ENCODE measurements around the genes OR4L1 and OR6S1.

- PRO-cap, 2 experiments = no peak in any of the 2 experiments
Observed at GRCh38 chr14:20059633-20060340, at the start of gene OR4L1. Gene OR4L1, plus strand, starts transcription at chr14:20060045.

GRCh38 chr14:20343921-20344159 is 405 bp downstream of the PARP2 start:
- PRO-cap, 2 experiments = no peak in any of the 2 experiments

DNA sequence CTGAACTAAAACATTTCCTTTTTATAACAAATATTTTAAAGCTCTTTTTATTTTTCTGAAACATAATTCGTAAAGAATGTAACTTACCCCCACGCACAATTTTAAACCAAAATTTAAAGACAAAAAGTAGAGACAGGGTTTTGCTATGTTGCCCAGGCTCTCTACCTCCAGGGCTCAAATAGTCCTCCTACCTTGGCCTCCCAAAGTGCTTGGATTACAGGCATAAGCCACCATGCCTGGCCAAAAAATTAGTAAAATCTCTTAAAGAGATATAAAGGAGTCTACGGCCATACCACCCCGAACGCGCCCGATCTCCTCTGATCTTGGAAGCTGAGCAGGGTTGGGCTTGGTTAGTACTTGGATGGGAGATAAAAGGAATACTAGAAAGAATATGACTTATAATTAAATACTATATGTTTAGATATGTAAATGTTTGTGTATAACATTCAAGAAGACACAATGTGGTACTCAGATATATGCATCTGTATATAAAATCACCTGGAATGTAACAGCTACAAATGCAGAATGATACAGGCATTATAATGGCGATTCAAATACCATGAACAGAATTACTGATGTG is 1.5 kb upstream of the TEP1 start:
- PRO-cap, 2 experiments = no peak in any of the 2 experiments

GRCh38 chr14:20457741-20458854 is 3.1 kb downstream of the APEX1 start:
- PRO-cap, 2 experiments = no peak in any of the 2 experiments

- PRO-cap, 2 experiments = no peak in any of the 2 experiments
Observed at GRCh38 chr14:20479315-20479788, 10.1 kb downstream of the PNP start.

DNA sequence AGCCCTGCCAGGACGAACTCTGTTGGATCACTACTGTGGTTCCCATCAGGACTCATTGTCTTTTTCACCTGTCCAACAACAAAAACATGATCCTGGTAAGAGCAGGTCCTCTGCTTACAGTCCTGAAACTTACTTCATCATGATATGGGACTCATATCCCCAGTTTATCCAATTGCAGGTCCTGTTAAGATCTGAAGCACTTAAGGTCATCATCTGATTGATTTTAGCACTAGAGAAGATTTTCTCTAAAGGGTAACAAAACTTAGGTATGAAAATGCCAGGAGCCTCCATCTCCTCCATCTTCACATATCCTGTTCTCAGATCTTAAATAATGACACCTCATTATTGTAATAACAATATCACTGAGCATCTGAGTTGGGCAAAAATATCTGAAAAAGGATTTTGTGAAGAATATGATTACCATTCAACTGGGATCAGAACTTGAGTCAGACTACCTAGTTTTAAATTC is at the start of gene OR6S1:
Gene OR6S1 (minus strand): TSS at position 56 of the 469 bp plus-strand sequence.
- PRO-cap, 2 experiments = no peak in any of the 2 experiments

DNA sequence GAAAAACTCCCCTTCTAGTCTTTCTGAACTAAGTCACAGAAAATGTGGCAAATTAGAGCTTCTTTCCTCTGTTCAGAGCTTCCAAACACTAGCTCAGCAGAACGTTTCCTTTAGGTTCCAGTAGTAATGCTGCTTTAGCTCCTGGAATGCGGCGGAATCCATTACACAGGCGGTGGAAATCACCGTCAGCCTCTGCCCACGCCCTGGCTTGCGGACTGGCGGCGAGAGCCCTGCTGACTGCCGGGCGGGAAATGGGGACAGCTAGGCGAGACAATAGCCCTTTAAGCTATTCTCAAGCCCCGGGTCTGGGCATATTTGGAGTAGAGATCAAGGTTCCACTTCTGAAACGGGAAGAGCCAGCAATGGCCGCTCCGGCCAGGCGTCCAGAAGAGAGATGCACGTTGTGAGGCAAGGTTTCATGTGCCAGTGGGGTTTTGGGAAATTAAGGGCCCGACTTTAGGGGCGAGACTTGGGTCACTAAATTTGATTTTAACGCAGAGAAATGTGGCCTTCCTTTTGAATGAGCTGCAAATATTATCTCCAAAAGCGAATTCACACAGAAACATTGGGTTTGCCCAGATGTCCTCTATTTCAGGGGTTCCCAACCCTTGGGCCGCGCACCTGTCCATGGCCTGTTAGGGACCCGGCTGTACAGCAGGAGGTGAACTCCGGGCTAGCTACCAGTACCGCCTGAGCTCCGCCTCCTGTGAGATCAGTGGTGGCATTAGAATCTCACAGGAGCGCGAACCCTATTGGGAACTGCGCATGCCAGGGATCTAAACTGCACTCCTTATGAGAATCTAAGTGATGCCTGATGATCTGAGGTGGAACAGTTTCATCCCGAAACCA is 2.3 kb upstream of the RNASE4 start:
- PRO-cap, 2 experiments = peak in 2 of 2 experiments; most common plus-strand start position 715 of the sequence (in 2); most common minus-strand start position 653 of the sequence (in 2)

GRCh38 chr14:20683891-20684050 is 589 bp upstream of the RNASE4 start:
- PRO-cap, 2 experiments = peak in 2 of 2 experiments; most common plus-strand start chr14:20684011 (in 2)

DNA sequence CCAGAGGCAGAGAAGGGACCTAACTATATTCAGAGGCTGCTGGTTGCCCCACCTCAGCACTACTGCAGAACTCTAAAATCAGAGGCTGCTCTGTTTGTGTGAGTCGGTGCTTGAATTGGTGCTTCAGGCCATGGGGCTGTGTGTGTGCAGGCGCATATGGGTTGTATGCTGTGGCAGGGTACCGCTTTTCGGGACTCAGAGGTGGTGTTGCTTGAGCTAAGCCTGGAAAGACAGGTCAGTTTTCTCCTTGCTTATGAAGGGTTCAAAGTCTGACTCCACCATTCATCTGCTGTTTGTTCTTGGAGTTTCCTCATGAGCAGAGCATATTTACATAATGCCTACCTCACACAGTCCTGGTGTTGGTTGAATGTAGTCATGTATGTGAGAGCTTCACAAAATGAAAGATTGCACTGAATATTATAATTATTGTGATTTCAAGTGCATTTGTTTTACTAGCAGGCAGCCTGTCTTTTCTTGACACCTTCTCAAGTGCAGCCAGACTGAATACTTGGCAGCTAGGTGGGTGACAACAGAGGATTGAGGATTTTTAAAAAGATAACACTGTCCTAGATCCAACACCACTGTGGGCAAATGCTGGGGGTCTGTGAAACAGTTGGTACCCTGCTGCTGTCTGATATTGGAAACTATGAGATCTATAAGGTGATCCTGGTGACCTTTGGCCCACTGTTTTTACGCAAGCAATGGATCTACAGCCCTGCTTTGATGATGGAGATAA is 1.1 kb upstream of the ANG start:
- PRO-cap, 2 experiments = no peak in any of the 2 experiments

DNA sequence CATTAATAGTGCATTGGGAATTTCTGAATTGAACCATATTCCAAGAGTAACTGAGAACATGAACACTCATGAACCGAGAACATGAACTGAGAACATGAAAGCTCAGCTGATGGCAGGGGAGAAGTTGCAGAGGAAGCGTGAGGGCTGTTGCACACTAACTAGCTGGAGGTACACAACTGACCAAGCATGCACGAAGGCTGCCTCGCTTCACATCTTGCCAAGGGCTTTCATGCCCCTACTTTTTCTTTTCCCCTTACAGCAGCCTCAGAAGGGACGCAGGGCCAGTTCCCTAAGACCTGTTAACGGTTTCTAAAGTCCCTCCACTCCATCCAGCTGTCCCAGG is 4.3 kb downstream of the RNASE1 start:
- PRO-cap, 2 experiments = no peak in any of the 2 experiments

GRCh38 chr14:21026158-21026397 is 1.2 kb upstream of the NDRG2 start:
- PRO-cap, 2 experiments = no peak in any of the 2 experiments

DNA sequence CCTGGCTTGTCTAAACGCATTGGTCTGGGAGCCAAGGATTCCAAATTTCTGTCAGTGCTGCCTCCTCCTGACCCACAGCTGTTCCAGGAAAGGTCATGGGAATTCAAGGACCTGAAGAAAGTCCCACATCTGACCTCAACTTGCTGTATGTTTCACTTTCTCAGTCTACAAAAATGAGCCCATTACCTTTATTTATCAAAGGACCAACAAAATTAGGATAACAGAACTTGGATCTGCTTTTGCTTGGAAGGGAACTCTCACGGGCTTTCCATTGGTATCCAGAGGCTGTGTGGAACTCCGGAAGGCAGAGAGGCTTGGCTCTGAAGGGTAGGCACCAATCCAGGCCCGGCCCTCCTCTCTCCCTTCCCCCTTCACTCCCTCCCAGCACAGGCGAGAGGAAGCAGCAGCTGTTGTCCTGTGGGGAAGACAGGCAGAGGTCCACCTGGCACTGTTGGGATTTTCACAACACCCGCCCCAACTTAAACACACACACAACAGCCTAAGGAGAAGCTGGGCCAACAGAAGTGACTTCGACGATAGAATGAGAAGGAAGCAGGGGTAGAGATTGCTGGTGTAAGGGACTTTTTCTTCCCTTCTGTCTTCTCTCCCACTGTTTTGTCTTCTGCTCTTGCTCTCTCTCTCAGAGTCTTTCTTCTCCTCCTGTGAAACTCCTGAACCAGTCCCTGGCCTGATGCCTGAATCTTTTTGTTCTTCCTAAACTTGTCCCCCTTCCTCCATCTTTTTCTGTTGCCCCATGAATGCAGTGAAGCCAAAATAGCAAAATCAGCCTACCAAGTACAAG is 3.2 kb upstream of the RNASE7 start:
- PRO-cap, 2 experiments = no peak in any of the 2 experiments

DNA sequence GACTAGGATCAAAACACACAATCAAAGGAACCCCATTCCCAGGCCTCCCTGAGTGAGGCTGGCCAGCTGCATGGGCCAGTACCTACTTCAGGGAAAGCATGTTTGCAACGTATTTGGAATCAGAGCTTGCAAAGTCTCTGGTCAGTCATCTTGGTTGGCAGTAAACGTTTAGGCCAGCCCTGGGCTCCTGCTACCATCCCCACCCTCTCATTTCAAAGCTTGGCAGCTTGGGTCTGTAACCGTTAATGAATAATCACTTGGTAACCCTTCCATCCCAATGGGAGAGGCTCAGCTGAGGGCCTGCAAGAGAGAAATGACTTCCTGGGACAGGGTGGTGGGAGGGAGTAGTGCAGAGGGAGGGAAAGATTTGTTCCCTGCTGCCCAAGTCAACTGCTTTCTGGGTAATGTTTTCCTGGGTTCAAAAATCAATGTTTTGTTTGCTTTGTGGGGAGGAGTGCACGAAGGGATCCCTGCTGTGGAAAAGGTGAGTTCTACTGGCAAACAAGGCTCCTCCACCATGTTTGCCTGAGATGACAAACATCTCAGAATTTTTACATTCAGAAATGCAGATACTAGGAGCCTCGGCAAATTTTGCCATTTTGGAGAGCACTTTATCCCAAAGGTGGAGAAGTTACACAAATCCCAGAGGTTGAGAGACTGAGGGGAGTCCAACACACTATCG is 2.0 kb upstream of the RNASE8 start:
- PRO-cap, 2 experiments = no peak in any of the 2 experiments

DNA sequence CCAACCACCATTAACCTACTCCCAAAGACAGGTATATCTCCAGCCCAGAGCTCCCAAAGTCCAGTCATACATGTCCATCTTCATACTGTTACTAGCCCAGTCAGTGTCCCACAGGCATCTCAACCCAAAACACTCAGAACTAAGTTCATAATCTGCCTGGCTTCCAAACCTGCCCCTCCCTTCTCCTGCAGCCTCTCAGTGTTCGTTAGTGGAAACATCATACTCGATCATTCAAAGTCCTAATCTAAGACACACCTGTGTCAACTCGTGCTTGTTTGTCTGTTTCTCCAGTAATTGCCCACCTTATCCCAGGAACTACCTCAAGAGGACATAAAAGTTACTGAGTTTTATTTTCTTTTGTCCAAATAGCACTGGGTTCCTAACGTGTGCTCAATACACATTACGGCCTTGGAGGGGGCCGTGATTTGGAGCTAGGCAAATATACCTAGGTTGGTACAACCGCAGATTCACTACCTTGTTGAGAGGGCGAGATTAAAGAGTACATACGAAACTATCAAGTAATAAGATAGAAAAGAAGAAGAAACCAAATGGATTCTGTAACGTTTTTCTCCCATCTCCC is 3.0 kb downstream of the RNASE8 start:
- PRO-cap, 2 experiments = no peak in any of the 2 experiments

DNA sequence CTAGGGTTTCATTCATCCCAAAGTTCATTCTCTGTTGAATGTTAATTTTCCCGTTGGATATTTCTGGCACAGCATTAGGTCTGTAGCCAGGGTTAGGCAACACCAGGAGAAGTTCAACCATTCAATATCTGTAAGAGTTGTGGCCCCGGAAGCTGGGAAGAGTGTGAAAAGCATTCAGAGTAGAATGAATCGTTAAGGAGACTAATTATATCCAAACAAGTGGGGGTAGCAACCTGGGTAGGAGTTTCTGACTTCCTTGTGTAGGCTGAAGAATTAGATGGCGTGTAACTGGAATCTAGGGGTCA is 3.5 kb downstream of the RNASE8 start:
- PRO-cap, 2 experiments = no peak in any of the 2 experiments

DNA sequence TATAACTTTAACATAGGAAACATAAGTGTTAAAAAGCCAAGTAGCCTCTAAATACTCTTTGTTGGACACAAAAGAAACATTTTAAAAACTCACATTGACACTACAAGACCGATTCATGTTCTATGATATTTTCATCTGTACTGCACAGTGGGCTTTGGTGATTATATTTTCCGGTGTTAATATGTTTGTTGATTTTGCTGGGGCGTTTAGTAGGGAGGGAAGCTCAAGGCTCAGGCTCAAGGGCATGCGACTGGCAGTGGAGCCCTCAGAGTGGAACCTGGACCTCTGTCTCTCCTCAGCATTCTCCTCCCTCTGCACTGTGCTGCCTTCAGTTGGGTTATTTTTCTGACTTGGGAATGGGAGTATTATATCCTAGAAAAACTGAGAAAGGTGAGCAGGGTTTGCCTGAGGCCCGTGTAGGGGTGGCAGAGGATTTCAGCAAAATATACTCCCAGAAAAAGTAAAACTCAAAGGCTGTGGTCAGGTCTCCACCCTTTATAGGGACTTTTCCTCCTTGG is 4.6 kb downstream of the RNASE8 start:
- PRO-cap, 2 experiments = no peak in any of the 2 experiments

DNA sequence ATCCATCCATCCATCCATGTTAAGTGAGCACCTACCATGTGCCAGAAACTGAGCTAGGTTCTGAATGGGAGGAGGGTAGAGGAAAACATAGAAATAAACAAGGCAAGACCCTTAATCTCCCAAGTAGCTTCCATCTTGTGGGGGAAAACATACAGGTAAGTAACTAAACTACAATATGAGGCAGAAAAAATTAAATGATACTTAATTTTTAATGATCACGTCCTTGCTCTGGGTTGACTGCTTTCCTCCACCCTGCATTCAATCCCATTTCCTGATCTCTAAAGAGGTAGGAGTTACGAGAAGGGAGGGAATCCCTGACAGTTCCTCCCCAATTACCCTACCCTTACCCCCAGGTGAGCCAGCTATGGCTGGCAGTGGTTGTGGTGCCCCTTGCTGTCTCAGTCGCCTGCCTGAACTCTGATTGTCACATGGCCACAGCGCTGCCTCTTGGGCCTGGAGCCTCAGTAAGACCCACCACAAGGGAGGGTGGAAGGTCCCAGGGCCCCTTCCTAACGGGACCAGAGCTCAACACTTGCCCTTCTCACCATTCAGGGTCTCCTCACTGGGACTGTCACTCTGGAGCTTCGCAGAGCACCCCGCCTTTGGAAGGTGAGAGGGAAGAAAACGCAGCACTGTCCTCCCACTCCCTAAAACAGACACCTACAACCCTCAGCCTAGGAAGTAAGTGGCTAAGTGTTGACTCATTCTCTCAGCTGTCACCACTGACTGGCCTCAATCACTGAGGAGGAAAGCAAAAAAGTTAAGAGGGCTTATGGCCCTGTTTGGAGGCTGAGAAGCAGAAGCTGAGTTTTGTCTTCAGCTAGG is 858 bp downstream of the TMEM253 start:
- PRO-cap, 2 experiments = no peak in any of the 2 experiments

DNA sequence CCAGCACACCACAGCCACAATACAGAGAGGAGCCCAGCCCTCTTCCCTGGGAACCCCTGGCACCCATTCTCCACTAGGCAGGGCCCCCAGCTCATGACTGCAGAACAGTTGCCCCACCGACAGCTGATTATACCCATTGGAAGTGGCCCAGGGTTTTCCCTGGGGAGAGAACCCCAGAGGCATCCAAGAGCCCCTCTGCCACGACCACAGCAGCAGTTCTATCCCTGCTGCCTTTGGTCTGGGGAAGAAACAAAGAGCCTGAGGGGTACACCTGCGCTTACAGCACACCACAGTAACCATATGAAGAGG is 13.9 kb upstream of the OR5AU1 start:
- PRO-cap, 2 experiments = no peak in any of the 2 experiments

DNA sequence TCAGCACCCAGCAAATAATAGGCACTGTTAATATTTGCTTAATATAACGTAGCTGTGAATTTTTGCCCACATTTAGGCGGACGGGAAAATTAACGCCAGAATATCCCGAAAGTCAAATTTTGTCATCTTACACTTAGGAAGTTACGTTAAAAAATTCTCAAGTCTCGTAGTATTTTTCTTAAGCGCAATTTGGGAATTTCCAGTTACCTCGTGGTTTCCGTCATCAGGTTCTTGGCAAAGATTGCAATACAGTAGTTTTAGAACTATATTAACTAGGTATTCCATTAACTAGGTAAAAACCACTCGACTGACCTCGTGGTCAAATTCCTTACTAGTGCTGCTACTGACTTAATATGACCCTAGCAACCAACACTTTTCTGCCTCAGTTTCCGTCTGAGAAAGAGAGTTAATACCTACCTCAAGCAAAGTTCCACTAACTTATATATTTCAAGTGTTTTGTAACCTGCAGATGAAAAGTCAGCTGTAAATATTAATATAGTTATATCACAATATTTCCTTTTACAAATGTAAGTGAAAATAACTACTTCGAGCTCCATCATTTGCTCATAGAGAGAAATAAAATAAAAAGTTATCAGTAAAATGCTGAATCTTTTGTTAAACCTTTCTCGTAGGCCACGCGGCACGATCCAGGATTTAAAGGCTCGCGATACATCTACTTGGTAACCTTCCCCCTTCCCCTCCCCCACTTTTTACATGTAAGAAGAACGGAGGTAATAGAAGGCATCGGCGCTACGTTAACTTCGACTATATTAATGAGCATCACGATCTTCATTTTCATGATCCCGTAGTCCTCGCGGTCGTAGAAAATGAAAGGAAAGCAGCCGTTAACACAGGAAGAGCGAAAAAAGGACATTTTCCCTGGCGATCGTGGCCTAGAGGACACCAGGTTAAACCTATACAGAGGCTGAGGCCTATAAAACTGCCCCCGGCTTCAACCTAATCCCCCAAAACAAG is 749 bp downstream of the HNRNPC start:
- PRO-cap, 2 experiments = peak in 2 of 2 experiments; most common plus-strand start position 708 of the sequence (in 2); most common minus-strand start position 444 of the sequence (in 1)

- PRO-cap, 2 experiments = peak in 2 of 2 experiments; most common minus-strand start chr14:21270333 (in 2)
Observed at GRCh38 chr14:21269991-21270433, 770 bp upstream of the HNRNPC start.

Measured in helper T cell (primary cell).